ENCODE results near the gene PDSS1.

DNA sequence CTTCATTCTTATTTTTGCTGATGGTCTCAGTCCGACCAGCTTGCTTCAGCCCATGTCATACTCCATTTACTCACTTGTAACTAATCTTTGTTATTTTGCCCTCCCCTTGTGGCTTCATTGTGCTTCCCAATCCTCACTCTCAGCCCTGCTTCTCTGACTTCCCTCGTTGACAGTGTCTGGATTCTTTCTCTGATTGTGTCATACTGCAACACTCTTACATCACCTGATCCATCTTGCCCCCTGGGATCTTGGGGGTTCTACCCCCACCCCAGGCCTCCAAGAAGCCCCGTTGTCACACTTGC lies 93.1 kb upstream of the KIAA1217 start:
- PRO-cap, result no peak

GRCh38 chr10:24202526-24202894 lies 6.4 kb upstream of the KIAA1217 start:
- PRO-cap, result no peak

DNA sequence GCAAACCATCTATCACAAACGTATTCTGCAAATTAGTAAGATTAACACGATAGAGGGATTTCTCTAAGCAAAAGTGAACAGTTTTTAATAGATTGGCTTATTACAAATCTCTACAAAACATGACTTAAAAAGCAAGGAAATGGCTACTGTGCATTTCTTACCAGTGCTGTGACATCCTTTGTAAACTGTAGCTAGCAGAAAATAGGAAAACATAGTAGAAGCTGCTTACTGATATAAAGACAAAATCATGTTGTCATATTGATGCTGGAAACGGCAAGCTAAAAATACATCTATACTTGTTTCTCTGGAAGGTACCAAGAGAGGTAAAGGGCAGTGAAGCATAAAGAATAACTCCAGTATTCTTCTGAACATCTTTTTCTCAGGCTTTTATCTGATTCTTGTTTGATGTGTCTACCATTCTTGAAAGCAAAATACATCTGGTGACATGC lies 101.1 kb downstream of the ARHGAP21 start:
- PRO-cap, result no peak

DNA sequence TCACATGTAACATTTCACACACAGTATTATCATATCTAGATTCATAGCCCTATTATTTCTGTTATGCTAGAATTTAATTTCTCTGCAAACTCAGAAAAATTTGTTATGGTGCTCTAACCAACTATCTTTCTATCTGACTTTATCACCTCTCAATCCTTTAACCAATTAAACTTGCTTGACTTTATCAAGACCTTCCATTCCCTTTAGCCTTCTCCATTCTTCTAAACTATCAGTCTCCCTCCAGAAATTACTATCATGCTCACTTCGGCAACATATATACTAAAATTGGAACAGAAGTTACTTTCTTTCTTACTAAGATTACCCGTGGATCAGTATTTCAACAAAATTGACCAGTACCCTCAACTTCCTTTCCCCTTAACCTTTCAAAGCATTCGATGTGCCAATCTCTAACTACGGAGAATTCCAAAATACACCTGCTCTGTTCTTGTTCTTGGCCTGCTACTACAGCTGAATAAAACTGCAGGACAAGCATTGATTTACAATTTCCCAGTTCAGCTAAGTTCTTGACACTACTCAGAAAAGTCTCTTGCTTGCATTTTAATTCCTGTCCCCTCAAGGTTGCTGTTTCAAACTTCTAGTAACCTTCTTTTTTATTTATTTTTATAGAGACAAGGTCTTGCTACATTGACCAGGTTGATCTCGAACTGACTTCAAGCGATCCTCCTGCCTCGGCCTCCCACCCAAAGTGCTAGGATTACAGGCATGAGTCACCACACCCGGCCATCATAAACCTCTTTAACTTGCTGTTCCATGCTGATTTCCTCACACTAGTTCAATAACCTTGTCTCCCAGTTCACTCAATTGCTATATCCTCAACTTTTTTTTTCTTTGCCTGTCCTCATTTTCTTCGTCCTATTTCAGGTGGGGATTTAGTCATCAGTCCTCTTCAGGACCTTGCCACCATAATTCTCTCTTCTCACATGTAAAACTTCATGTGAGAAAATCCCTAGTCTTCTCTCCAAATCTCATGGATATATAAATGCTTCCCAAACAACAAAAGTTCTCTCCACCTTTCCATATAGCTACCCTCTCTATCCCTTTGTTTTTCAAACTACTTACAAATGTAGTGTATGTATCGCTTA lies 80.1 kb downstream of the ARHGAP21 start:
- PRO-cap, result no peak

DNA sequence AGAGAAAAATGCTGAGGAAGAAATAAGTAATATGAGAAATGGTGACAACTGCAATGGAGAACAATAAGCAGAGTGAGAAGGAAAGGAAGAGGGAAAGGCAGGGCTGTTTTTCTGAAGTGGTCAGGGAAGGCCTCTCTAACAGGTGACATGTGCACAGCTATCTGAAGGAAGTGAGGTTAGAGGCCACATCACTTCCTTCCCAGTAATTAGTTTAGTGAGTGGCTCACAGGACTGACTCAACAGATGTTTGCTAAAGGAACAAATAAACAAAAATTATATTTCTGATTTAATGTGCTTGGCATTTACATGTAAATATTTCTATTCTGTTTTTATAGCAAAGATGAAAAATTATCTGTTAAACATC lies 77.9 kb downstream of the ARHGAP21 start:
- PRO-cap, result no peak

DNA sequence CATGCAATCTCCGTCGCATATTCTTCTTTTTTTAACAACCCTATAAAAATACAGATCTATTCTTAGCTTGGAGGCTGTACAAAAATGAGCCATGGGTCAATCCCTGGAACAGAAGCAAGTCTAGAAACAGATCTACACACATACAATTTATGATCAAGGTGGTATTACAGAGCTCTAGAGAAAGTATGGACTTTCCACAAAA lies 71.7 kb downstream of the ARHGAP21 start:
- PRO-cap, result no peak

DNA sequence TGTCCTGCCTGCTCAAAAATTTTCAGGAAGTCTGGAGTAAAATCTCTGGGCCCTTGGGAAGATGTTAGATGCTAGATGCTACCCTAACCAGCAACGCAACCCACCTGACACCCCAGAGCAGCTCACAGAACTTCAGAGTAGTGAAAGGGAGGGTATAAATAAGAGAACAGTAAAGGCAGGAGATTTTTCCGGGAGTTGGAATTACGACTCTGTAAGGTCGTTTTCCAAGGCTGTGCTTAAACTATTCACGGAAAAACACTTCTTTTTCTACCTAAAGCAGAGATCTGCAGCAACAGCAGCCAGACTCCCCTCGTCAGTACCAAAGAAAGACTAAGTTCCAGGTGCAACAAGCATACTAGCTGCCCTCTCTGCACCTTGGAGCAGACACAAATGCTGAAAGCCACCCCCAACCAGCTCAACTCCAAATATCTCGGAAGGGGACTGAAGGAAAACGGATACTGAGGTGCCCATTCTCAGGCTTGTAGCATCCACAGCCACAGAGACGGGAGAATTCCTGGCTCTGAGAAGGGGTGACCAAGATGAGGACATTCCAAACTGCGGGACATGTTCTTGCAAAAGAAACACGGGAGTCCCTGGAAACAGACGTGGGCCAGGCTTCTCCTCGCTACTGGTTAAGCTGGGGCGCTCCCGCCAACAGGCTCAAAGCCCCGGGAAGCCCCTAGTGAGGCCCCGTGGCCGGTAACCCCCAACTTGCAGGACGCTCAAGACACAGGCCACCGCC lies 2.5 kb downstream of the ARHGAP21 start:
- PRO-cap, result no peak

DNA sequence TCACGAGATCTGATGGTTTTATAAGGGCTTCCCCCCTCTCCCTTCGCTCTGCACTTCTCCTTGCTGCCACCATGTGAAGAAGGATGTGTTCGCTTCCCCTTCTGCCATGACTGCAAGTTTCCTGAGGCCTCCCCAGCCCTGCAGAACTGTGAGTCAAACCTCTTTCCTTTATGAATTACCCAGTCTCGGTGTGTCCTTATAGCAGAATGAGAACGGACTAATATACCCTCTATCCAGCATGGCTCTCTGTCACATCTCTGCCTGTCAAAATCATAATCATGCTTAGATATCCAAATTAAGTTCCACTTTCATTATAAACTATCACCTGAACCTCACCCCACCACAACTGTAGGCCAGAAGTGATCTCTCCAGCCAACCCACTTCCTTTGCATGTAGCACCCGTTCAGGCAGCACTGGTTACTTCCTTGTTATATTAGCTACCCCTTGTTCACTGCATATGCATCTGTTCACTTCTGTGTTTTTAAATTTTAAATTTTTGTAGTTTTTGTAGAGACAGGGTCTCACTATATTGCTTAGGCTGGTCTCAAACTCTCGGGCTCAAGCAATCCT lies 64.9 kb downstream of the PRTFDC1 start:
- PRO-cap, result no peak

- PRO-cap, result no peak
These were observed 57.7 kb downstream of the PRTFDC1 start for GRCh38 chr10:24894612-24895292.

DNA sequence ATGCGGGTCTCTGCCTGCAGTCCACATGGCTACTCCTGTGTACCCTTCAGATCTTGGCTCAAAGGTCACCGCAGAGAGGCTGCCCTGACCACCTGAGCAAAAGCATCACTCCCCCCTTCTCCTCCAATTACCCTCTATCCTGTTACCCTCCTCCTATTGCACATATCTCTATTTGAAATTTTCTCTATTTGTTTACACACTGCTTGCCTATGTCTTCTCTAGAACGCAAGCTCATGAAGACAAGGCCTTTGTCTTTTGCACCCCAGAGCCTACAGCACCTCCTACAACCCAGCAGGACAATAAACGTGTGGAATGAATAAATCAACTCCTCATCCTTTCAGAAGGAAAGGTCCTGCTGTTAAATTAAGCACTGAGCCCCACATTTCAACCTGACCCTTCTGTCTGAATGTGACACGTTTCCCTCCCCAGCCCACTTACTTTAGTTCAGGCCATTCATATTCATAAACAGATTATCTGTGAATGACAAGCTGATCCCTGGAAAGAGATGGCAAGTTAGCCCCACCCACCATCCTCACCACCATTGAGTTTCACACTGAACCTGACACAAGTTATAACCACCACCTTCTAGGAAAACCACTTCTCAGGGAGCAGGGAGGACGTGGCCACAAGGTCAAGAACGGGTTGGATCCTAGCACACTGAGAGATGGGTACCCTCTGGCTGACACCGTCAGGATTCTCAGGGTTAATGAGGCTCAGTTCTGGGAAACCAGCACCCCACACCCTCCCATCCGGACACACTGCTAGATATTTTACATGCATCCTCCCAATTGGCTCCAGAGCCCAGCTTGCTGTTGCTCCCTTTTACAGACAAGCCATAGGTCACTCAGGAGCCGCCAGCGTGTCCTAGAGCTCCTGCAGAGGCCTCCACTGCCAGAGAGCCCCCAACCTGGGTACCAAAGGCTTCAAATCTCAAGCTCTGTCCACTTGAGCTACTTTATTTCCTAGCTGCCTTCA lies 1.0 kb downstream of the PRTFDC1 start:
- PRO-cap, result no peak

DNA sequence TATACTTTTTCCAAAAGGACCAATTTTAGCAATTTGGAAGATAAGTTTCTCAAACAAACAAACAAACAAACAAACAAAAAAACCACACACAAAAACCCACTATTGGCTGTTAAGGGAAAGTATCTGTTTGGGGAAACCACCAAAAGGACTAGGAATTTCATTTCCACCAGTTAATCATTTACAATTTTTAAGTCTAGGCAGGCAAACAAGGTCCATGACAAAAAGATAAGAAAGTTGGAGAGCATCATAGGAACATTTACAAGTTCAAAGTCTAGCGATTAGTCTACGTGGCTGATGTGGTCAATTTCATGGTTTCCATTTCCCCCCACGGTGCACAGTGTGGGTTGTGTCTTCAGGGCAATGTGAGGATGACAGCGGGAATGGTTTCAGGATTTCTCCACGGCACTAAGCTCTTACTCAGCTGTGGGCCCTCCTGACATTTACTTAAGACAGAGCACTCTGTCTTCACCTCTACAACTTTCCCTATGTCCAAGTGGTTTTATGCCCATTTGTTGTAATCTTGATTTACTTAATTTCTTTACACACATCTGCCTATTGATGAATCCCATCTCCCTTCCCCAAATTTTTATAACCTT lies 62.6 kb downstream of the THNSL1 start:
- PRO-cap, result no peak

DNA sequence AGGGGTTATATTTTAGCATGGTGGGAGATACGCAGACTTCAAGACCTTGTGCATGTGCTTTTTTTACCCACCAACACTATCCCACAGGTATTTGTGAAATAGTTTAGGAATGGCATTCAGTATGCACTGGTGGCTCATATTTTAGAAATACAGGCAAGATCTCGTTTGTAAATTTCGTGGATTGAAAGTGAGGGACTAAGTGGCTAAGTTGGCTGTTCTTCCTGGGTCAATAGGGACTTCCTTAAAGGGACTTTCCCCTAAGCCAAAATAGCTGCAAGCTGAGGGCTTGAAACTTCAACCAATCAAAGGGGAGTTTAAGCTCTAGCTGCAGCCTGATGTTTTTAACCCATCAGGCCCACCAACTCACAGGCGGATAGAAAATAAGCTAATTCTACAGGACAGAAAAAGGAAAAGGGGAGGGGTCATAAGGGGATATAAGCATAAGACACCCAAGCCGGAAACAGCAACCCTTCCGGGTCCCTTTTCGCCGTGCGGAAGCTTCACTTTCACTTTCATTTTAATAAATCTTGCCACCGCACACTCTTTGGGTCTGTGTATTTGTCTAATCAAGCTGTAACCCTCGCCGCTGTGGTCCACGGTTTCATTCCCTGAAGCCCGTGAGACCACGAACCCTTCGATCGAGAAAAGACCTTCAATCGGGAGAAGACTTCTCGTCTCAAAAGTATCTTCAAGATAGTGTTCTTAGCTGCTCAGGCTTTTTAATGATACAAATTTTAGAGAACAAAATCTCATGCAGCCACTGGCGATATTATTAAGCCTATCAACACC lies 291.1 kb downstream of the GPR158 start:
- PRO-cap, result no peak

DNA sequence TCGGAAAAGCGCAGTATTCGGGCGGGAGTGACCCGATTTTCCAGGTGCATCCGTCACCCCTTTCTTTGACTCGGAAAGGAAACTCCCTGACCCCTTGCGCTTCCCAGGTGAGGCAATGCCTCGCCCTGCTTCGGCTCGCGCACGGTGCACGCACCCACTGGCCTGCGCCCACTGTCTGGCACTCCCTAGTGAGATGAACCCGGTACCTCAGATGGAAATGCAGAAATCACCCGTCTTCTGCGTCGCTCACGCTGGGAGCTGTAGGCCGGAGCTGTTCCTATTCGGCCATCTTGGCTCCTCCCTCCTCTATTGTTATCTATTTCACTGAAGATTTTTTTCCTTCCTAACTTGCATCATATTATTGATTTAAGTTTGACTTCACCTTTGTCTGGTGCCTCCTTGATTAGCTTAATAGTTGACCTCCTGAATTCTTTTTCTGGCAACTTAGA lies 346.3 kb downstream of the GPR158 start:
- PRO-cap, result no peak

- PRO-cap, result no peak
These were observed 10.5 kb downstream of the APBB1IP start for GRCh38 chr10:26448621-26449064.

- PRO-cap, result no peak
These were observed 128.8 kb downstream of the APBB1IP start for GRCh38 chr10:26566852-26567401.

- PRO-cap, result no peak
These were observed 122.7 kb upstream of the PDSS1 start for GRCh38 chr10:26574722-26575297.

GRCh38 chr10:26697057-26698165 lies at the start of gene PDSS1:
Gene PDSS1 (plus strand): TSS chr10:26697701.
- PRO-cap, result bidirectional peak, plus-strand start at chr10:26697194, minus-strand start at chr10:26697126; bidirectional peak, plus-strand start at chr10:26697701, minus-strand start at chr10:26697578; bidirectional peak, plus-strand start at chr10:26697967, minus-strand start at chr10:26697830

GRCh38 chr10:26733669-26734701 lies 36.5 kb downstream of the PDSS1 start:
- PRO-cap, result no peak

DNA sequence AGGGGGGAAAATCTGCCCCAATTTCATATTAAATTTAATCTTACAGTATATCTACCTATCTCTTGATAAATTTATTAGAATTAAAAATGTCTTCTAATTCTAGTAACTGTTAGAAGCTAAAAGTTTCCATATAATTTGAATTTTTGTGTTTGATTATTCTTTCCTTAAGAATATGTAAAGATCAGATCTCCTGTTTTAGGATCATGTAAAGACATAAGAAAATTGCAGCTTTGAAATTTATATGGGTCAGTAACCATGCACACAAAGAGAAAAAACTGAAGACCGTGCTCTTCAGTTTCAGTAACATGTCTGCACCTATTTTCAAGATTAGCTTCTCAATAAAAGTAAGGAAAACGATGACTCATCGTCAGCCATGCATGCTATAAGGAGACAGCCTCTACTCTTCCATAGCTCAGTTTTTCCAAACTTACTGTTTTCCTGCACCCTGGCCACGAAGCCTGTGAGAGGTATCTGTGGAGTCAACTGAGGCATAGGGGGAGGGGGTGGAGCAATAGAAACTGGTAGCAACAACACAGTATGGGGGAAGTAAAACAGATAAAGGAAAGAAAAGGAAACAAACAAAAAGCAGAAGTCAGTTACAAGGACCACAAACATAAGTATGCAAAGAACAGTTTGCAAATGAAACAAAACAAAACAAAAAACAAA lies 57.9 kb downstream of the PDSS1 start:
- PRO-cap, result no peak

- PRO-cap, result bidirectional peak, plus-strand start at chr10:26860084, minus-strand start at chr10:26859952; bidirectional peak, plus-strand start at chr10:26860345, minus-strand start at chr10:26860106
These were observed 724 bp downstream of the ABI1 start for GRCh38 chr10:26860004-26860463.

Data from penis (tissue), 1 donor.